Pericardium (tissue), 1 donor: ENCODE measurements around the genes EYS, ADGRB3 and KHDC1L.

- RRBS = no CpG with 5 or more reads among the region's 25 CpGs
These were observed 787 bp downstream of the PHF3 start for GRCh38 chr6:63636431-63636746.

DNA sequence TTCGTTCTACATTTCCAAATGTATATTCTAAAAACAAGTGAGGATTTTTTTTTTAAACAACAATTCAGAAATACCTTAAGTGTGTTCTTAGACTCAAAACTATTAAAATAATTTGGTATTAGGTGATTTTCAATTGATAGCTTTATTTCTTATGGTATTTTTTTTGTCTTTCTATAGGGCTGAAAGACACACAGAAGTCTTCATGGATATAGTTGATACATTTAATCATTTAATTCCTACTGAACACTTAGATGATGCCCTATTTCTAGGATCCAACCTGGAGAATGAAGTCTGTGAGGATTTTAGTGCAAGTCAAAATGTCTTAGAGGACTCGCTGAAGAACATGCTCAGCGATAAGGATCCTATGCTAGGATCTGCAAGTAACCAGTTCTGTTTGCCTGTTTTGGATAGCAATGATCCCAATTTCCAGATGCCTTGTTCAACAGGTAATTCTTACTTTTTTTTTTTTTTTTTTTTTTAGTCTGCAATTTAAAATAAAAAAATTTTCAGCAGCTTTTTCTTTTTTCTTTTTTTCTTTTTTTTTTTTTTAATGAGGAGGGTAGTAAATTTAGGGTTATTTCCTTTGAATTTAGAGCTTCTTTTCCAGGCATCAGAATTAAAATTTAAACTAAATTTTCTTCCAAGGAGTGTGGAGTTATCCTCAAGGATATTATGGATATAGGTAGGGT, 10.9 kb downstream of the PHF3 start:
- RRBS = no CpG with 5 or more reads among the region's 3 CpGs

DNA sequence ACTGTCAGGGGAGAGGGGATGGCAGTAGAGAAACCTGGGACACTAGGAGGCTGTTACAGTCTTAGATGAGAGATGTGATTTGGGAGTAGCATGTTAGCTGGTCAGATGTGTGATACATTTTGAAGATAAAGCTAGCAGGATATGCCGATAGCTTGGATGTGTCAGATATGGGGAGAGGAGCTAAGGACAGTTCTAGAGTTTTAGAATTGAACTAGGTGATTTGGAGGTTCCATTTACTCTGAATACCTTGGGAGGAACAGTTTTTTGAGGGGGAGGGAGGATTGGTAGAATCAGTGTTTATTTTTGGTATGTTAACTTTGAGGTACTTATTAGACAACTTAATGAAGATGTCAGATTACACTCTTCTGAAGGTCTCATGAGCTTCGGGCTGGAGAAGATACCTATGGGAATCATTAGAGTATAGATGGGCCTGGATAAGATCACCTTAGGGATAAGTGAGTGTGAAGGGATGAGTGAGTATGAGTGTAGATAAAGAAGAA, 41.2 kb downstream of the PHF3 start:
- RRBS = no CpG with 5 or more reads among the region's 2 CpGs

- RRBS = no CpG with 5 or more reads among the region's 1 CpG
These were observed 41.8 kb downstream of the PHF3 start for GRCh38 chr6:63677301-63677850.

- RRBS = no CpG with 5 or more reads among the region's 5 CpGs
These were observed 48.8 kb downstream of the PHF3 start for GRCh38 chr6:63684324-63684850.

DNA sequence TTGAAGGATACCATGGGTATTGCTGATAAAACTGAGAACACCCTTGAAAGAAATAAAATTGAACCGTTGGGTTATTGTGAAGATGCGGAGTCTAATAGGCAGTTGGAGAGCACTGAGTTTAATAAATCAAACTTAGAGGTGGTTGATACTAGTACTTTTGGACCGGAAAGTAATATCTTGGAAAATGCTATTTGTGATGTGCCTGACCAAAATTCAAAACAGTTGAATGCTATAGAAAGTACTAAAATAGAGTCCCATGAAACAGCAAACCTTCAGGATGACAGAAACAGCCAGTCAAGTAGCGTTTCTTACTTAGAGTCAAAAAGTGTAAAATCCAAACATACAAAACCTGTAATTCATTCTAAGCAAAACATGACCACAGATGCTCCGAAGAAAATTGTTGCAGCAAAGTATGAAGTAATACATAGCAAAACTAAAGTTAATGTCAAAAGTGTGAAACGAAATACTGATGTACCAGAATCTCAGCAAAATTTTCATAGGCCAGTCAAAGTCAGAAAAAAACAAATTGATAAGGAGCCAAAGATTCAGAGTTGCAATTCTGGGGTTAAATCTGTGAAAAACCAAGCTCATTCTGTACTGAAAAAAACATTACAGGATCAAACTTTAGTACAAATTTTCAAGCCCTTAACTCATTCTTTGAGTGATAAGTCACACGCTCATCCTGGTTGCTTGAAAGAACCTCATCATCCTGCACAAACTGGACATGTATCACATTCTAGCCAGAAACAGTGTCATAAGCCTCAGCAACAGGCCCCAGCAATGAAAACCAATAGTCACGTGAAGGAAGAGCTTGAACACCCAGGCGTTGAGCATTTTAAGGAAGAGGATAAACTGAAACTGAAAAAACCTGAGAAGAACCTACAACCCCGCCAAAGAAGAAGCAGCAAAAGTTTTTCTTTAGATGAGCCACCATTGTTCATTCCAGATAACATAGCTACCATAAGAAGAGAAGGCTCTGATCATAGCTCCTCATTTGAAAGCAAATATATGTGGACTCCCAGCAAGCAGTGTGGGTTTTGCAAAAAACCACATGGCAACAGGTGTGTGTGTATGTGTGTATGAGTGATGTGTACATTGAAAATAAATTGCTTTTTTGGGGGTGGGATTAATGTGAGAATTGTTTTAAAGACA, 49.6 kb downstream of the PHF3 start:
- RRBS = no CpG with 5 or more reads among the region's 10 CpGs

GRCh38 chr6:63806988-63807432, 171.4 kb downstream of the PHF3 start:
- RRBS = no CpG with 5 or more reads among the region's 2 CpGs

- RRBS = no CpG with 5 or more reads among the region's 2 CpGs
These were observed at the start of gene EYS for GRCh38 chr6:65707061-65707460. Gene EYS (minus strand): TSS chr6:65707226.

DNA sequence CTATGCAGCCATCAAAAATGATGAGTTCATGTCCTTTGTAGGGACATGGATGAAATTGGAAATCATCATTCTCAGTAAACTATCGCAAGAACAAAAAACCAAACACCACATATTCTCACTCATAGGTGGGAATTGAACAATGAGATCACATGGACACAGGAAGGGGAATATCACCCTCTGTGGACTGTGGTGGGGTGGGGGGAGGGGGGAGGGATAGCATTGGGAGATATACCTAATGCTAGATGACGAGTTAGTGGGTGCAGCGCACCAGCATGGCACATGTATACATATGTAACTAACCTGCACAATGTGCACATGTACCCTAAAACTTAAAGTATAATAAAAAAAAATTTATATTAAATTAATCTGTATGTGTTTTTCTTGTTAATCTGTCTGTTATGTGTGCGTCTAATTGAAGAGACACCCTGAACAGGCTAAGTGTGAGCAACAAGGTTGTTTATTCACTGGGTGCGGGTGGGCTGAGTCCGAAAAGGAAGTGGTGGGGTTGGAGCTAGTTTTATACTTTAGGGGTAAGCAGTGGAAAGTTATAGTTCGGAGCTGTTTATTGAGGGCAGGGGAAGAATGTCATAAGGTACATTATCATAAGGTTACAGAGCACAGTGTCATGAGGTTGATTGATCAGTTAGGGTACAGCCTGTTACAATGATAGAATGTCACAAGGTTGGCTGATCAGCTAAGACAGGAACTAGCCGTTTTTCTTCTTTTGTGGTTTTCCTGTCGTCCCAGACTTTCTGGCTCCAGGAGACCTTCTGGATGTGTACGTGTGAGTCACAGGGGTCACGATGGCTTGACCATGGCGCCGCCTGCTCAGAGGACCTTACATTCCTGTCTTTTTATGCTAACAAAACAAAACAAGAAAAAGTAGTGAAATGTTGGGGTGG, 754.2 kb upstream of the ADGRB3 start:
- RRBS = no CpG with 5 or more reads among the region's 13 CpGs

DNA sequence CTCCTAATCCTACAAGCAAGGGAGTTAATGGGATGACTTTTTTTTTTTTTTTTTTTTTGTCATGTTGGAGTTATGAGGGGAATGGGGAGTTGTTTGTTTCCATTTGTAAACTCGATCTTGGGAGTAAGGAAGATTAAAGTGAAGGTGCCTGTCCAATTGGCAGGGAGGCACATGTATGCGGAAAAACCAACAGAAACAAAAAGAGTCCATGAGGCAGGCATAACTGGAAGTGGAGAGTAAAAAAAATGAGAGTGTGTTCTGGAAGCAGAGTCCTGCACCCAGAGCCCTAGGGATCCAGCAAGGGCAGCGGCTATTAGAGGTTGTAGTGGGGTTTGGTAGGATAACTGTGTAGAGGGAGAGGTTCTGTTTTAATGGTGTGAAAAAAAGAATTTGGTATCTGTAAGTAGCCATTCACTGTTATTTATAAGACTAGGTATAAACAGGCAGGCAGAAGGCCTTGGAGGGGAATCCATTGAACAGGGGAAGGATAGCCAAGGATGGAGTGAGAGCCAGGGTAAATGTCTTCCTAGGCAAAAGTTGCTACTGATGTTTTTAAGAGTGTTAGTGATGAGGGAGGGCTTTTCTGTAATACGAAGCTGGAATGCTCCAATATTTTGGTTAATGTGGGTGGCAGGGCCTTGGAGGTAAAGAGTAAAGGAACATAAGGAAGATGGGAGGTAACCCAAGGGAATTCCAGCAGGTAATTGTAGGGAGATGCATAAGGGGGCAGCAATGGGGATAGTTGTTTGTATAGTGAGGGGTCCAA, 752.8 kb upstream of the ADGRB3 start:
- RRBS = no CpG with 5 or more reads among the region's 4 CpGs

DNA sequence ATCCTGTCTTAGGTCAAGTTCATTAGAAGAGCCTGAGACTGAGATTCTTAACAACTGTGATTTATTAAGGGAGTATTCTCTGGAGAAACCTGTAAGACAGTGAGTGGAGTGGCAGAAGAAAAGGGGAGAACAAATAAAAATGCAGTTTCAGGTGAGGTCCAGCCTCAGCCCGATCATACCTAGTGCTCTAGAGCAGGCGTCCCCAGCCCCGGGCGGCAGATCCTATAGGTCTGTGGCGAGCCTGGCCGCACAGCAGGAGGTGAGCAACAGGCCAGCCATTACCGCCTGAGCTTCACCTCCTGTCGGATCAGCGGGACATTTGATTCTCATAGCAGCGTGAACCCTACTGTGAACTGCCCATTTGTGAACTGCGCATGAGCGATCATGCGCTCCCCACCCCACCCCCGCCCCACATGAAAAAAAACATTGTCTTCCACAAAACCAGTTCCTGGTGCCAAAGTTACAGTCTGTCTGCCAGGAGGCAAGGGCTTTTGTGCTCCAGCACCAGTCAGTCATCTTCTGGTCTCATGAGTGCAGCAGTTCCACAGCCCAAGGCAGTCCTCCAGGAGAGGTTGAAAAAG, 59.1 kb upstream of the ADGRB3 start:
- RRBS = no CpG with 5 or more reads among the region's 14 CpGs

DNA sequence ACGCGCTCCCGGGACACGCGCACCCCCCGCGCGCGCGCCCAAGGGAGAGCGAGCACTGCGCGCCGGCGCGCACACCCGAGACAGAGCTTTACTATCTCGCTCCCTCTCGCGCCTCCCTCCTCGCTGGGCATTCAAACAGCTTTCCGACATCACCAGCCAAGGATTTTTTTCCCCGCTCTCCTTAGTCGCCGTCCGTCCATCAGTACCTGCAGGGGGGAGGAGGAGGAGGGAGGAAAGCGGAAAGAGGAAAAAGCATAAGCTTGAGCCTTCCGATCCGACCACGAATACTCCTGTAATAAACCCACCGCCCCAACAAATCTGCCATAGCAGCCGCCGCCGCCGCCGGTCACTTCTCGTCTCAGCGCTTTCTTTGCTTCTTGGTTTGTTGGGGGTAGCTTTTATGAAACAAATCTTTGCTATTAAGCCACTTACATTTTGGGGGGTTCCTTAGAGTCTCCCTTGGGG, at the start of gene ADGRB3:
Gene ADGRB3, plus strand, starts transcription at position 55 of the 465 bp plus-strand sequence.
- RRBS = 1% methylated on average over 14 of the region's 38 CpGs

- RRBS = no CpG with 5 or more reads among the region's 1 CpG
These were observed 164.5 kb downstream of the ADGRB3 start for GRCh38 chr6:68799574-68799990.

DNA sequence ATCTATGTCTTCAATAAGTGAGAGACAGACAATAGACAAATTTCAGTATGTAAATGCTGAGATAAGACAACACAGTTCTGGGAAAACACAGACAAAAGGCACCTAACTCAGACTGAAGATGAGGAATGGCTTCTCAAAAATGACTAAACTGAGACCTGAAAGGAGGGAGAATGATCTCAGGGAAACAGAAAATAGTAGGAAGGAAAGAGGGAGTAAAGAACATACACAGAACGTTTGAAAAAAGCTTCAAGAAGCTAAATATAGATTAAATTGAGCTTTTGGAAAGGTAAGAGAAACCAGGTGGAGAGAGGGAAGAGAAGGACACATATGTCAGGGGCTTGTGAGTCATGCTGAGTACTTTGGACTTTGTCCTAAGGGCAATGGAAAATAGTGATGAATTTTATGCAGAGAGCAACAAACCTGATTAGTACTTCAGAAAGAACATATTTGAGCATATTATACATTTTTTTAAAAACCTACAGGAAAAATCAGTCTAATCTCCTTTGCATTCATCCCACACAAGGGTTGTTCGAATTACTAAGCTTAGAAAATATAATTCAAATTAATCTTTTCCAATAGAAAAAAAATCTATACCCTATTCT, 16.0 kb downstream of the LMBRD1 start:
- RRBS = no CpG with 5 or more reads among the region's 2 CpGs

DNA sequence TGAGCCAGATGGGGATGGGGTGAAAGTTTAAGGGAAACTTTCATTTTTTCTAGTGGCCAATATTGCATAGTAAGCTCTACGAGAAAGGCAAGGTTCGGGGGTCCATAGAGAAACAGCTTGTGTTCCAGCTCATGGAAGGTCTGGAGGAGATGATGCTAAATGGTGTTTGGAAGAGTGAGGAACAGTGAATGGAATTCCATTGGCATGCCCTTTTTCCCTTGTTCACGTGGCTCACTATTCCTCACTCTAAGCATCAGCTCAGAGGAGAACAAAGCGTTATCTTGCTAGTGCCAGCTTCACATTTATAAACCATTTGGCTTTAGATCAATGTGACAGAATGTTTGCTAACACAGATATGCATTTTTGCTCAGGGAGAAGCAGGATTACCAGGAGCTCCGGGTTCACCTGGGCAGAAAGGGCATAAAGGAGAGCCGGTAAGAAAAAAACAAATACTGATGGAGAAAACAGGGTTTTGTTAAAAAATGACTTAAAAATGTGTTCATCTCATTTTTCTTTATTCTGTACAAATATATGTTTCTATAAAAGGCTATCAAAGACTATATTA, 71.4 kb downstream of the COL19A1 start:
- RRBS = no CpG with 5 or more reads among the region's 6 CpGs

DNA sequence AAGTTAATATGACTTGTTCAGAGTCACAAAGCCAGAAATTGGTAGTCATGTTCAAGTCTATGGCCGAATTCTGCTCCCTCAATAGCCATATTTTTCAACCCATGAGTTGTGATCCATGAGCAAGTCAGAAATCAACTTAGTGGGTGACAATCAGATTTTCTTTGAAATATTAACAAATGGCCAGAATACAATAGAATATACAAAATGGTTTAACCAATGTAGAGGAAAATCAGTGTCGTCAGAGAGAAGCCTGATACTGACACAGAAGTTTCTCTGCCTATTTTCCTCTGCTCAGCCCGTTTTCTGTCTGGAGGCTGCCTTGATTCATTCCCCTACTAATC, 217.9 kb downstream of the COL19A1 start:
- RRBS = no CpG with 5 or more reads among the region's 3 CpGs

GRCh38 chr6:70955660-70956231, 1.1 kb downstream of the B3GAT2 start:
- RRBS = 1% methylated on average over 34 of the region's 61 CpGs

- RRBS = no CpG with 5 or more reads among the region's 3 CpGs
These were observed 5.7 kb downstream of the OGFRL1 start for GRCh38 chr6:71294009-71294949.

DNA sequence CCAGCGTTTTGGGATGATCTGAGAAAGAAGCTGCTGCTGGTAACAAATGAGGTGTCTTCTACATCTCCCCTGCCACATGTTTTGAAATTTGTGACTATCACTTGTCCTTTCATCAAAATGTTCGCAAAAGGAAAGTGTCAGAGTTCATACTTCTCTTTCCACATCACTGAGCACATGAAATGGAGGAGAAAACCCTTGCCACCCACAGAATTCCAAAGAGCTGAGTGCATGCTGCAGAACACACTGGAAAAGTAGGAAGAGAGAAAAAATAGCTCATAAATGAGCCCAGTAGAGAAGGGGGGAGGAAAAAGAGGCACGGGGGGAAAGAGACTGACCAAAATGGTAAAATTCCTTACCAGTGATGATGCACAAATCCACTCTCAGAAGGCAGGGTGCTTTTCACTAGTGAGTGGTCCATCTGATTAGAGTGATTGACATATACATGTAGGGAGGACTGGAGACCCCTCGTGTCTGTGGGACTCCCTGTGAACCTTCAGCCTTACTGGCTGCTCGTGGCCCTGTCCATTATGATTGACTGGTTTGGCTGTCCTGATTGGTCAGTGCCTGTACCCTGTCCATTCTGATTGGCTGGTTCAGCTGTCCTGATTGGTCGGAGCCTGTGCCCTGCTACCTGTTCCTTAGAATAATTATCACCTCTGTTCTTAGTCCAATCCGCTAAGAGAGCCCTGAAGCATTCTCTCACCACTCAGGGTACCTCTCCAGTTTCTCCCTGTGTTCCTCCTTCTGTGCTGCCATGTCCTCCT, 180.6 kb downstream of the OGFRL1 start:
- RRBS = no CpG with 5 or more reads among the region's 7 CpGs

DNA sequence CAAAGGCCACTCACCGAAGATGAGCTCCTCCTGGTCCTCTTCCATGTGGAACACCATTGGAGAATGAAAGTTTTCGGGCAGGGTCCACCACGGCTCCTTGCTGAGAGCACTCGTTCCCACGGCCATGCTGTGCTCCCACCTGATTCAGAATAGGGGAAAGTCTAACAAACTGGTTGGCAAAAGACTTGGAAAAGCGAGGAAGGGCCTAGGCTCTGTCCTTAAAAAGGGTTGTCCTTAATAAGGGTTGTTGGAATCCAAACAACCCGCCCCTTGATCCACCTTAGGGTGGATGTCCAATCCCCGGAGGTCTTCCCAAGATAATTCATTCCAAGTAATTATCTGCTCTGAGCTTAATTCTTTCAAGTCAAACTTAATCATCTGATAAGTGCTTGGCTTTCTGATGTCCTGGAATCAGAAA, at the start of gene KHDC1L:
Gene KHDC1L, minus strand, starts transcription at position 214 of the 418 bp plus-strand sequence.
- RRBS = no CpG with 5 or more reads among the region's 8 CpGs